Duodenum (tissue), 1 donor: ENCODE results near the genes RUVBL2, CGB8 and CD37.

- PRO-cap, result no peak
Measured at GRCh38 chr19:48815968-48816431, 5.2 kb upstream of the BCAT2 start.

- PRO-cap, result no peak
Measured at GRCh38 chr19:48912811-48913329, 12.8 kb downstream of the NUCB1 start.

GRCh38 chr19:48918651-48919493 is 14.6 kb upstream of the DHDH start:
- PRO-cap, result no peak

DNA sequence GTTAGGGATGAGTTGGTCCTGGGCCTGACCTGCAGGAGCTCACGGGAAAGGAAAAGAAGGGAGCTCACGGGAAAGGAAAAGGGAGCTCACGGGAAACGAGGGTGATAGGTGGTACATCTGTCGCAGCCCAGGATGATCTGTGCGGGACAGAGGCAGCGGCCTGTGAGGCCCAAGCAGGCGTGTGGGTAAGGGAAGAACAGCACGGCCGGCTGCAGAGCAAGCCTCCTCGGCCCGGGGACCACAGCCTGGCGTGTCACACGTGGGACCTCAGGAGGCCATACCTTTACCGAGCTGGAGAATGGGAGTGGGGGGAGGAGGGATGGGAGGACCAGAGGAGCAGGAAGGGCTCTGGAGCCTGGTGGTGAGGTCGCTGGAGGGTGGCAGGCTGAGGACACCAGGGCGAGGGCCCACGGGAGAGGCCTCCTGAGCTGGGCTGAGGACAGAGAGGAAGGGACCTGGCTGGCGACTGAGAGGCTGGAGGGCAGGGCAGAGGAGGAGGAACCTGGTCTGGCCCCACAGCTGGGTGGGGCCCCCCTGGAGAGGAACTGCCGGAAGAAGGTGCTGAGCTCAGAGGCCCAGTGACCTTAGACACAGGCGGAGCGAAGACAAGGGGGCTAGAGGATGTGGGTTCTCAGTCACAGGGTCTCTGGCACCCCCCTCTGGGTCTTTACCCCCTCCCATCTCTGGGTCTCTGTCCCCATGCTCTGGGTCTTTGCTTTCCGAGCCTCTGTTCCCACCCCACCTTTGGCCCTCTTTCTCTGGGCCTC is 2.9 kb upstream of the FTL start:
- PRO-cap, result bidirectional peak, plus-strand start at position 608 of the sequence, minus-strand start at position 468 of the sequence

DNA sequence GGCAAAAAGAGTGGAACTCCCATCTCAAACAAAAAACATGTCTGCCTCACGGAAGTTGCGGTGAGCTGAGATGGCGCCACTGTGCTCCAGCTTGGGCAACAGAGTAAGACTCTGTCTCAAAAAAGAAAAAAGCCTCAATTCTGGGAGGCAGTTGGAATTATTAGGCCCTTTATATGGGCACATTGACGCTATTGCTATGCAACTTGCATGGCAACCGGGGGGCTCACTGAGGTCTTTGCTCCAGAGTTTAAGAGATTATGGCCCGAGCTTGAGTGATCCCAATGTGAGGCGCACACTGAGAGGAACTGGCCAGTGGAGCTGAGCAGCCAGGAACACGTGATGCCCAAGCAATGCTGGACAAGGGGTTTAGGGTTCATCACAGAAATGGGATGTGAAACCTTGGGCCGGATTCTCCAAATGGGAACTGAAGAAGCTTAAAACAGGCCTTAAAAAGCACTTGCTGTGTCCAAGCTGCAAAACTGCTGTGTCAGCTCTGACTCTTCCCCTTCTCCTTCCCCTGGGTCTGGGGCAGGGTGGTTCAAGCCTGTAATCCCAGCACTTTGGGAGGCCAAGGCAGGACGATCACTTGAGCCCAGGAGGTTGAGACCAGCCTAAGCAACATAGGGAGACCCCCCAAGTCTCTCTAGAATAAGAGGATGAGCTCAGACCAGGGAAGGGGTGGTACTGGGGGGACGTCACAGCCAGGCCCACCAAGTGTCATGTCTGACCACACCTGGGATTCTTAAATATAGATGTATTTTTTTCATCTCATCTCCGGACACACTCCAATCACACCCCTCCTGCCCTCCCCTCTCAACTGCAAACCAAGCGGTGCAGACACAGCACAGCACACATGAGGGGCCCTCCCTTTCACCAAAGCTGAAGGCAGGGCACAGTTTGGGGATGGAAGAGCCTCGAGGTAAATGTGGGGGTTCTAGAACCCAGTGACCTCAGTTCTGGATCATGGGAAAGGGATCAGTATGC is 2.6 kb downstream of the FTL start:
- PRO-cap, result no peak

GRCh38 chr19:48990986-48991627 is 2.0 kb downstream of the GYS1 start:
- PRO-cap, result no peak

- PRO-cap, result bidirectional peak, plus-strand start at chr19:48993584, minus-strand start at chr19:48993309; bidirectional peak, plus-strand start at chr19:48993887, minus-strand start at chr19:48993748
Measured at GRCh38 chr19:48993432-48994009, at the start of gene RUVBL2. Gene RUVBL2 (plus strand): TSS chr19:48993887.

DNA sequence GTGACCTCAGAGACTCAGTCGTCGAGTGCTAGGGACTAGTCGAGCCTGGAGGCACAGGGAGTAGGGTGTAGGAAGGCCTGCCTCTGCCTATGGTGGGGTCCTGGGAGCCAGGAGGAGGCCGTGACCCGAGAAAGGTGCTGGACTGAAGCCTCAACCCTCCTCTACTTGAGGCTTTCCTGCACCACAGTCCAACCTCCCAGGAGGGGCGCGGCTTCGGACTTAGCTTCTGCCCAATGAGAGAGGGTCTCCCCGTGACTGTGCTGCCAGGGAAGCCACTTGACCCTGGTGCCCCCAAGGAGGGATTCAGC is at the start of gene CGB8:
CGB8 (minus strand) TSS at position 149 of the 308 bp plus-strand sequence.
- PRO-cap, result no peak

- PRO-cap, result bidirectional peak, plus-strand start at chr19:49133272, minus-strand start at chr19:49133107
Measured at GRCh38 chr19:49132845-49133320, 13.5 kb downstream of the PPFIA3 start.

DNA sequence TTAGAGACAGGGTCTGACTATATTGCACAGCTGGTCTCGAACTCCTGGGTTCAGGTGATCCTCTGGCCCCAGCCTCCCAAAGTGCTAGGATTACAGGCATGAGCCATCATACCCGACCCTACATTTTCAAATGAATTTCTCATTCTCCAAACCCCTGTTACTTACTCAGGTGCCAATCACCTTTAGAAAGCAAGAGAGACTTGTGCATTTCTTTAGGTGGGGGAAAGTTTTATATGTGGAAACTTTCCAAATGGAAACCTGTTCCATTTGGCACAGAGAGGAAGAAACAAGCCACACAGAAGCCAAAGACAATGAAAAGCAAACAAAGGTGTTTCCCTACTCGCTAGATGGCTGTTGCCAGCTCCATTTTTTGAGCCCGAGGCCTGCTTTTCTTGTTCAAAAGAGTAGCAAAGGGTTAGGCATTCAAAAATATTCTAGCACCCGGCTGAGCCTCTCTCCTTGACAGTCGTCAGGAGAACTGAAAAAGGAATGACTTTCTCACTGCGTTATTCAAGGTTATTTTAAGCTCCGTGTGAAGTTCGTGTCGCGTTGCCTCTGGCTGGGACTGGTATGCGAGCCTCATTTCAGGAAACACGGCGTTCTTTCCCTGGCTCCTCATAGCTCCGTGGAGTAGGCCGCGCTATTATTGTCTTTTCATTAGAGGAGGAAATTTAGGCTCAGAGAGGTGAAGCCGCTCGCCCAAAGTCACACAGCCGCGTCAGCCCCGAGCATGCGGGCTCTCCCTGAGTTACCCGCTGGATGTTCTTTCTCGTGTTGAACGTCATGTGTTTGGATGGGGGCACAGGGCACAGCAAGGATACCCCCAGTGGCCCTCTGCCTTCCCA is 7.6 kb downstream of the TRPM4 start:
- PRO-cap, result no peak

GRCh38 chr19:49196605-49196935 is 39.0 kb downstream of the TRPM4 start:
- PRO-cap, result no peak

GRCh38 chr19:49334857-49336338 is at the start of gene CD37:
Gene CD37 (plus strand): TSS chr19:49335406.
- PRO-cap, result no peak

GRCh38 chr19:49395429-49396202 is 7.6 kb downstream of the KASH5 start:
- PRO-cap, result no peak

DNA sequence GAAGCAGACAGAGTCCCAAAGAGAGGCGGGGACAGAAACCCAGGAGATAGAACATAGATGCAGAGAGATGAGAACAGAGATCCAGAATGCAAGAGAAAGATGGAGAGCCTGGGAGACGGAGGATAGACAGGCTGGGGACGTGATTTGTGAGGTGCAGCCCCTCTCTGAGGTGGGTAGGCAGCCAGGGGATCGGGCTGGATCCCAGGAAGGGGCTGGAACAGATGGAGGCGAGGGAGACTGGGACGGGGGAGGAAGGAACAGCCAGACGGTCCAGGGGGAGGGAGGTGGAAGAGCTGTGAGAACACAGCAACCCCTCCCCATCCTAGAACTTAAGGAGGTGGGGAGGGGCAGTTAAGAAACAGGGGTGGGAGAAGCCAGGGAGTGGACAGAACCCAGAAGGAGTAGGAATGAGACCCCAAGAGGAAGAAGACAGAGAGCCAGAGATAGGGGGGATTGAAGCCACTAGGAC is 3.1 kb downstream of the SLC17A7 start:
- PRO-cap, result no peak

- PRO-cap, result no peak
Measured at GRCh38 chr19:49442120-49443358, 1.2 kb upstream of the SLC17A7 start.

GRCh38 chr19:49448095-49448427 is 3.6 kb downstream of the PIH1D1 start:
- PRO-cap, result no peak

- PRO-cap, result no peak
Measured at GRCh38 chr19:49475722-49476665, 2.0 kb downstream of the FLT3LG start.

- PRO-cap, result no peak
Measured at GRCh38 chr19:49491729-49492400, 4.4 kb upstream of the RPS11 start.

DNA sequence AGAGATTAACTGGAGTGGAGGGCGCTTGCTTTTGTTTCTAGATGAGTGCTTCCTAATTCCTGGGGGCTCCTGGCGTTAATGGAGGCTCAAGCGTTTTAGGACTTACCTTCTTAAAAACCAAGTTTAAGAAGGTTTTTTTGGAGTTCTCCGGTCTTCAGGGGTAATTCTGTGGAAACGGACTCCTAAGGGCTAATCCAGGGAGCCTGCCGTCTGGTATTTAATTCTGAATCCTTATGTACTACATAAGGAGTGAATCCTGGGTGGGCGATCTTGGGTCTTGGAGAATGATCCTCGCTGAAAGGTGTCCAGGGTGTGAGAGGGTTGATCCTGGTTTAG is 329 bp downstream of the RPS11 start:
- PRO-cap, result no peak

DNA sequence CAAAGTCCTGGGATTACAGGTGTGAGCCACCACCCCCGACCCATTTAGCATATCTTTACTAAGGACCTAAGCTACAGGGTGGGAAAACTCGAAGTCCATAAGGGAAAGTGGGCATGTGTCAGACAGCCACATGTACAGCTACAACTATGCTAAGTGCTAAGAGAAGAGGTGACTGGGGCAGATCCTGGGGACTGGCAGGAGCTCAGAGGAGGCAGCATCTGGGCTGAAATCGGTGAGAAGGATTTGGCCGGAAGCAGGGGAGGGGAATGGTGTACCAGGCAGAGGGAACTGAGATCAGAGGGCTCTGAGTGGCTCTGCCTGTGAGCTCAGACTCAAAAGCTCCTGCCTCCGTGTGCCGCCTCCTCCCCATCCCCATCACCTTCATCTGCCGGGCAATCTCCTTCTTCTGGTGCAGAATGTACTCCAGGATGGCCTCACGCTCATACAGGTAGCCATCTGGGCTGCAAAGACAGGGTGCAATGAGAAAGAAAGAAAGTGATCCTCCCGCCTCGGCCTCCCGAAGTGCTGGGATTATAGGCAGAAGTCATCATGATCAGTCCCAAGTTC is 21.8 kb downstream of the NOSIP start:
- PRO-cap, result no peak